Neural progenitor cell (in vitro differentiated cells): ENCODE results near the gene HS6ST3.

DNA sequence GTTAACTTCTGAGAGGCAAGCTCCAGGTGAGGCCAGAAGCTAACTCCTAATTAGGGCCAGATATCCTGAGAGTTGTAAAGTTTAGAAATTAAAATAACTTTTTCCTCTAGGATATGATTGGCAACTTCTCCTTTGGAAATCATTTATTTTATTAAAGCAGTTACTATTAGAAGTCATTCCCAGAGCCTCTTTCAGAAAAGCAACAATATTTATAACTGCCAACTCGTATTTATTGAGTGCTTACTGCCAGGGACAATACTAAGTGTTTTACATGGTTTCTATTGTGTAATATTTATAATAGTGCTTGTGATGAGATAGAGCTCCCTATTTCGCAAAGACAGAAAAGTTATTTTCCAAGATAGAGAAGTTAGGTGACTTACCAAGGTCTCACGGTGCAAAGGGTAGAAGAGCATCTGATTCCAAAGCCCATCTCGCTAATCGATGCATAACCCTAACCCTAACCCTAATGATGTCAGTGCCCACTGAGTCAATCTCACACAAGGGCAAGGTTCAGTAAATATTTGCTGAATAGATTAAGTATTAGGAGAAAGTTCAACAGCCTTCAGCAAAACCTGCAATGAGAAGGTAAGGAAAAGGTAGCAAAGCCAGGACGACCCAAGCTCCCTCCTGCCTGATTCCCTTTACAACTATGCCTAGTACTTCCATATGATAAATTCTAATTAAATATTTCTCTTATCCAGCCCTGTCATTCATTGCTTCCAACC lies 187.5 kb downstream of the DCT start:
- RAMPAGE, long total RNA: no peak

DNA sequence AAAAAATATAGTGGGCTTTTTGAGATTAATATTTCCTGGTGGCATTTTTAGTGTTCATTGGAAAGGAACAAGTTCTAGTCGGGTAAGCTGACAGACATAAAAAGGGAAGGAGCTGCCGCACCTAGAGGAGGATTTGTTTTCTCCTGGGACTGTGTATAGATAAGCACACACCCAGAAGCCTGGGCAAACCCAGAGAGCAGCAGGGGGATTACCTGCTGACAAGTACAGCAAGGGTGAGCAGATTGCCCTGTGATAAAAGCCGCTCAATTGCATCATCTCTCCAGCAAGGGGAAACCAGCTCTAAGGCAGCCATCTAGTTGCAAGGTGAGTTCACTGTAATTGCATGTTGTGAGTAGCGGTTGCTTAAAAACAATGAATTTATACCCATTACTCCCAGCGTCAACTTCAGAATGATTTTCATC lies 46.1 kb downstream of the DCT start:
- RAMPAGE, long total RNA: no peak

DNA sequence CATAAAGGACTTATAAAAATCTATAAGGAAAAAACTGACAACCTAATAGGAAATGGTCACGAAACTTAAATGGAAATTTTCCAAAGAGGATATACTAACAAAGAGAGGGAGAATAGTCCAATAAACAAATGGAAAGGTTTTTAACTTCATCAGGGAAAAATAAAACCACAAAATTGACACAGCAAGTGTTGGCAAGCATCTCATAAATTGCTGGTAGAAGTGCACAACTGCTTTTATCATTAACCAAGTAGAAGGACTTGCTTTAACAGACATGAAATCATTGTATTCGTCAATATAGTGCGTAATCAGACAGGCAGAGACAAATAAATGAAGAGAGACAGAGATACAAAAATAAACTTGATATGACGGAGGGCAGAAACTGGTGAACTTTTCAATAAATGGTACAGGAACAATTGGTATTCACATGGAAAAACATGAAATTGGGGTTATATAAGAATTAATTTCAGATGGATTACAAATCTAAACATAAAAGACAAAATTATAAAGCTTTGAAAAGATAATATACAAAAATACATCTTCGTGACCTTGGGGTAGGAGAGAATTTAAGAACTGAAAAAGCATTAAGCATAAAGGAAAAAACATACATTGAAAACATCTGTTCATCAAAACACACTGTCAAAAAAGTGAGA lies 7.3 kb downstream of the TGDS start:
- RAMPAGE, long total RNA: no peak

GRCh38 chr13:94706841-94707788 lies 5.2 kb downstream of the SOX21 start:
- RAMPAGE, long total RNA: start-site peak on the plus strand at chr13:94707313-94707451, 16 and 33 reads in 2 replicates

- RAMPAGE, long total RNA: no peak
Measured at GRCh38 chr13:94710856-94711839, 1.2 kb downstream of the SOX21 start.

DNA sequence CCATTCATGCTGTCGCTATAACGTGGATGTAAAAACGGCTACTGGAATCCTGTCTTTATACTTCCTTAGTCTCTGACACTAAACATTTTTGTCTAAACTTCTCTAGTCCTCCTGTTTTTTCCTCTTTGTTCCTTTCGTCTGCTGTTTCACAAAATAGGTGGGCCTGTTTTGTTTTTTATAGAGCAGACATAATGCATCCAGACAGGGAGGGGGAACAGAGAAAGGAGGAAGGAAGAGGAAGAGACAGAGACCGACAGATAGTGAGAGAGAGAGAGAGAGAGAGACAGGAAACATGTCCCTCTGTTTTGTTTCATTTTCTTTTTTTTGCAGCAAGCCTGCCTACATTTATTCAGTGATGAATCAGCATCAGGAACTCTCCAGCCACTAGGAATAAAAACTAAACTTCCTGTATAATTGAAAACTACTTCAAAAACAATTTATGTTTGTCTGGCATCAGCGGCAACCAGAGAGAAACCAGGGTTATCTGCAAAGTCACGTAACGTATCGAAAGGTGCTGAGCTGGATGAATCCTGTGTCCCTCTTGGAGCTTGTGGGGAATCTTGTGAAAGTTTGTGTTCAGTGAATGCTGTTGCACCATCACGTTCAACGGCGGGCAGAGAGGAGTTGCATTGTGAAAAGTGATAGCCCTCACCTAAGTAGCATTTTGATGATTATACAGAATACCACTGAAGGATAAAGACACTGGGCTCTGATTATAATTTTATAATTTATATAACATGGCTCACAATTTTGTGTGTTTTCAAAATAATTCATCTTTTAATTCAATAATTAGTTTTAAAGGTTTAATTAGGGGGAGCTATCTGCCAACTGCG lies 148.7 kb upstream of the SOX21 start:
- RAMPAGE, long total RNA: no peak

DNA sequence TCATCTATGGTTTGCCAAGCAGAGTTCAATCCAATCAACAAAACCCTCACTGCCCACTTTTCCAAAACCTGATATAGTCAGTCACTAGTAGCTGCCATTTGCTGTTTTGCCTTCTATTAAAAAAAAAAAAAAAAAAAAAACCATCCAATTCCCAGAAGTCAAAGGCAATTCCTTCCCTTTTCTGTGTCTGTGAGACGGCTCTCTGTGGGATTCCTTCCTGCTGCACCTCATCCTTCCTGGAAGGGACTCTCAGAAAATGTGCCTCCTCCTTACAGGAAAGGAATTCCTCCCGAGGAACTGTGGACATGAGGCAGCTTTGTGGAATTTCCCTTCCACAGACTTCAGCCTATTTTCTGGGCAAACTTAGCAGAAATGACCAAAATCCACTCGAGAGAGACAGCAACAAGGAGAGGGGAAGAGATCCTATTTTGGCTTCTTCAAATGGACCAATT lies 20.8 kb downstream of the ABCC4 start:
- RAMPAGE, long total RNA: no peak

- RAMPAGE, long total RNA: no peak
Measured at GRCh38 chr13:95298549-95299172, 2.6 kb downstream of the ABCC4 start.

DNA sequence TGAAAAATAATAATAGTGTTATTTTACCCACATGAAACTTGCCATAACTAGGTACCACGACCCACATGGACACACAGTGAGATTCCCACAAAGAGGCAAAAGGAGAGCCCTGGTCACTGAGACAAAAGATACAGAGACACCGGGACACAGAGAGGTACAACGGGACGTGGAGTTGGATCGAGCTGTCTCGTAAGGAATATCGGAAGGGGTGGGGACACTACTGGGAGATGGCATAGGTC lies 849 bp downstream of the ABCC4 start:
- RAMPAGE, long total RNA: no peak

GRCh38 chr13:95354553-95355194 lies 53.4 kb upstream of the ABCC4 start:
- RAMPAGE, long total RNA: no peak

DNA sequence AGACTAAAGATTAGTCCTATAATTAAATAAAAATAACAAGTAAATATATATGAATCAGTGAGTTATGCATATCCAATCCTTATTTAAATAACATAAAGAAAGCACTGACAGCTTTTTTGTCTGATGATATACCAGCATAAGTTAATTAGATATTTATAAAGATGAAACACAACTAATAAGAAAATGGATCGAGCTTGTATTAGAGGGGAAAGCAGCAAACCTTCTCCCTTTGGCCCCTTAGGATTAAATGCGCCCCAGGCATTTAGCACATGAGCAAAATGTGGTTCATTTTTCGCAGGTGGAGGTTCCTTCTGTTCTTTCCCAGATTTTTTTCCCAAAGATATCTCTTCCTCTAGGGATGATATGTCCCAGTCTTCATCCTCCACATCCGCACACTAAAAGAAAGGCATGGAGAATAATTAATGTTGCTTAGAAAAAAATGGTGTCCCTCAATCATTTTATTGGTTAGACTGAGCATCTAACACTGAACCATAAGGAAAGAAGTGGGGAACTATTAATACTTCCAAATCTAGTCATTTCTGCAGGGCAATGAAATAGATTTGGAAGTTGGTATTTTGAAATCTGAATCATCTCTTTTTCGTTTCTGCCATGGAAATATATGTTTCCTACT lies 32.1 kb downstream of the CLDN10 start:
- RAMPAGE, long total RNA: no peak

- RAMPAGE, long total RNA: no peak
Measured at GRCh38 chr13:95740785-95741079, 63.8 kb downstream of the DNAJC3 start.

DNA sequence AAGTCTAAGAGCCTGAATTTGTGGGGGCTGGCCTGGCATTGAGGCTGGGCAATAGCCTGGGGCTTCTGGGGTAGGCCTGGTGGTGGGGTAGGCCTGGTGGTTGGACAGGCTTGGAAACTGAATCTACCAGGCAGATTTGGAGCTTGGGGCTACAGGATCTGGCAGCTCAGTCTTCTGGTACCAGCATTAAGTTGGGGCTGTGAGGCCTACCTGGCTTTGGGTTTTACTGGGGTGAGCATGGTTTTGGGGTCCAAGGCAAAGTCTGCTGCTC lies 176.9 kb downstream of the UGGT2 start:
- RAMPAGE, long total RNA: no peak

GRCh38 chr13:96089653-96090280 lies at the start of gene HS6ST3:
Gene HS6ST3 (plus strand): TSS chr13:96090107.
- RAMPAGE, long total RNA: no peak

- RAMPAGE, long total RNA: no peak
Measured at GRCh38 chr13:97179308-97180081, 42.6 kb upstream of the MBNL2 start.

DNA sequence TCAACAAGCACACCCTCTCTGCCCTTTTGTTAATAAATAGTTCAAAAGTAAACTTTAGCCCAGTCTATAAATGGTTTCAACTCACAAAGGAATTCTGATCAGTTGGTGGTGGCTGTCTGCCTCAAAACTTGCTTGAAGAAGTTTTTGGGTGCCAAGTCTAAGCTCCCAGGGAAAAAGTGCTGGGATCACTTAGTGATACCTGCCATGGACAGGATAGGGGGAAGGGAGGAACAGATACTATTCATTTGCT lies 22.9 kb downstream of the MBNL2 start:
- RAMPAGE, long total RNA: no peak

GRCh38 chr13:97248925-97249499 lies 26.9 kb downstream of the MBNL2 start:
- RAMPAGE, long total RNA: no peak

- RAMPAGE, long total RNA: no peak
Measured at GRCh38 chr13:97267328-97268113, 45.4 kb downstream of the MBNL2 start.

- RAMPAGE, long total RNA: no peak
Measured at GRCh38 chr13:97295161-97296104, 73.3 kb downstream of the MBNL2 start.

- RAMPAGE, long total RNA: no peak
Measured at GRCh38 chr13:97464614-97465529, 30.9 kb downstream of the RAP2A start.